SEM (cell line): Measurements from ENCODE around the gene TUBAL3.

- PRO-cap = no peak
Observed at GRCh38 chr10:3867240-3867941, 82.4 kb upstream of the KLF6 start.

- PRO-cap = no peak
Observed at GRCh38 chr10:3879145-3879788, 94.3 kb upstream of the KLF6 start.

DNA sequence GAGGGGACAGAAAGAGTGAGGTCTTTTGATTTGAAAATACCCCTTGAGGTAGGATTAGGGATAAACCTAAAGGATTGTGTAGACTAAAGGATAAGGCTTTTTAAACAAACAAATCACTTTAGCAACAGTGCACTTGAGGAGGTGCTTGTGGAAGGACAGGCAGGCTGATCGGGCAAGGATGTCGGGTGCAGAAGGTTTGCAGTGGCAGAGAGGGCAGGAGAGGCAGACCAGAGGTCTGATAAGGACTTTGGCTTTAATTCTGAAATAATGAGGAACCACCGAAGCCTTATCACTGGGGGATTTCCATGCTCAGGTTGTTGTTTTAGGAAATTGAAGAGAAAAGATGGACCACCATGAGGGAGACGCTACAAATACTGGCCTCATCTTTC is 119.4 kb upstream of the KLF6 start:
- PRO-cap = no peak

GRCh38 chr10:3906451-3907437 is 121.7 kb upstream of the KLF6 start:
- PRO-cap = no peak

DNA sequence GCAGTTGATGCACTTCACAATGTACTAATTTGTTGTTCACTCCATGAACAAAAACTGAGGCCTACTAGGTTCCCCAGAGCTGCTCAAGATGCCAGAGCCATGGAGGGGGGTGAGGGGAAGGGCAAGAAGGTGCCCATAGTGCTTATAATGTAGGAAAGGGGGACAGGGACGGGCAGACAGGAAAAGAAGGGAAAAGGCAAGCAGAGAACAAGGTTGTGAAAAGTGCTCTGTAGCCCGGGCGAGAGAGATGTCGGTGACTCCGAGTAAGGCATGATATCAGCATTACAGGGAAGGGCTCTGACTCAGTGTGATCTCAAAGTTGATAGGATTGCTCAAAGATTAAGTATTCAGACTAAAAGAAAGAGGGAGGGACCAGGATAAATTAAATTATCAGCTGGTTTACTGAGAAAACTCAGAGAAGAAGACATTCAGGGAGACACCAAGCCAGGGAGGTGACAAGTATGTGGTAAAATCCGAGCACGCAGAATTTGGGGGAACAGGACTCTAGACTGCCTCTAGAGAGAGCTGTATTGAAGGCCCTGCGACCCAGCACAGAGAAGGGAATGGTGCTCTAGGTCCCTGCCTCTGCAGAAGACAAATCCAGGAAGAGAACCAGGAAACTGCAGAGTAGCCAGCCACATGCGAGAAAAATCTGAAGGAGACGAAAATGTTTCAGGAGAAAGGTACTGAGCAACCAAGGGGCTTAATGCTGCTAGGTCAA is 157.7 kb upstream of the KLF6 start:
- PRO-cap = no peak

GRCh38 chr10:4081639-4082134 is 296.7 kb upstream of the KLF6 start:
- PRO-cap = no peak

GRCh38 chr10:4149081-4149915 is 364.3 kb upstream of the KLF6 start:
- PRO-cap = unidirectional peak, minus-strand start at chr10:4149444; unidirectional peak, minus-strand start at chr10:4149620

- PRO-cap = no peak
Observed at GRCh38 chr10:4315483-4315955, 510.5 kb upstream of the AKR1E2 start.

DNA sequence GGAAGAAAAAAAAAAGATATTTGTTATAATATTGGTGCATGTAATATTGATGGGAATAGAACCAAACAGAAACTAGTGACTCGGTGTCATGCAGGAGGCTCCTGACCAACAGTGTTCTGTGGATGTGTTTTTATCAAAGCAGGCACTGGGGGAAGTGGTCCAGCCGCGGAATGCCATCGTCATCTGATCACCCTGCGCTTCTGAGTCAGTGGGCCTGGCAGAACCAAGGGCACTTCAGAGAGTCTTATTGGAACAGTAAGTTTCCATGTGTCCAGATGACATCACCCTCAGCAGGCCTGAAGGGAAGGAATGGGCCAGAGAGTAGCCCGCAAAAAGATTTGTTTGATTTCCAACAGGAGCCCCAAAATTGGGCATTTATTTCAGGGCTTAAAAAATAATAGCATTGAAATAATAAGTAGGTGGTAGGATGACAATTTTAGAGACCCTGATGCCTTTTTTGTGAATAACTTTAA is 509.5 kb upstream of the AKR1E2 start:
- PRO-cap = no peak

DNA sequence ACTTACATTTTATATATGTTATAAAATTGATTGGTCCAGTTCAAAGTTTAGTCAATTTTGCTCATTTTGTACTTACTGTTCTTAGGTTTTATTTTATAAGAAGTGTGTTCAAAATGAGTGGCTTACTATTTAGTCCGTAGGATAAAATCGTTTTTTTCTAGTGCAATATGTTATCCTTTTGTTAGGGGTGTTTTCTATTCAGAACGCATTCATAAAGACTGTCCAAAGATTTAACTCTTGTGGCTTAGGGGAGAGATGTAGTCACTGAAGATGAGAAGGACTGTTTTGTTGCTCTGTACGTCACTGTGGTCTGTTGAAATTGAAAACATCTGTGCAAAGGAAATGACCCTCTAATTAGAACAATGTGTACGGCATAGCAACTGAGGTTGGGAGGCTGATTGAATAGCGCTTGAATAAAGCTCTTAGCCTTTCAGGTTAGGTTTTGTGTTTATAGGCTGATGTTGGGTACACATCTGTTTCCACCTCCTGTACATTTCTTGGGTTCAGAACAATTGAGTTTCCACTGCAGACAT is 453.5 kb upstream of the AKR1E2 start:
- PRO-cap = no peak

DNA sequence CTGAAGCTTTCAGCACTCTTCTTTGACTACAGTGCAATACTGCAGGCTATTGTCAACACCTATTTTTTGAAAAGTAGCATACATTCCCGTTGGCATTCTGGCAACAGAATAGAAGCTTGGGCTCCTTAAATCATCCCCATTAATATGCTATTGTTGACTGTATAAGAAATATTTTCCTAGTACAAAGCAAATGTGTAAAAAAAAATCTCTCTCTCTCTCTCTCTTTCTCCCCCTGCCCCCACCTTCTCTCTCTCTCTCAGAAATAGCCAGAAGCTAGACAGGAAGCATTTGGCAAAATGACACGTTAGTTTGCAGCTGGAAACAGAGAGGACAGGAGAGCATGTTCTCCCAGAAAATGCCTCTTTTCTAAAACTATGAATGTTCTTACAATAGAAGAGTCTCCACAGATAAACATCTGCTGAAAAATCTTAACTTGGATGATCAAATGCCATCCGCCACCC is 59.6 kb upstream of the AKR1E2 start:
- PRO-cap = no peak

- PRO-cap = no peak
Observed at GRCh38 chr10:4835574-4836209, 9.7 kb downstream of the AKR1E2 start.

- PRO-cap = no peak
Observed at GRCh38 chr10:4867389-4867995, 41.5 kb downstream of the AKR1E2 start.

DNA sequence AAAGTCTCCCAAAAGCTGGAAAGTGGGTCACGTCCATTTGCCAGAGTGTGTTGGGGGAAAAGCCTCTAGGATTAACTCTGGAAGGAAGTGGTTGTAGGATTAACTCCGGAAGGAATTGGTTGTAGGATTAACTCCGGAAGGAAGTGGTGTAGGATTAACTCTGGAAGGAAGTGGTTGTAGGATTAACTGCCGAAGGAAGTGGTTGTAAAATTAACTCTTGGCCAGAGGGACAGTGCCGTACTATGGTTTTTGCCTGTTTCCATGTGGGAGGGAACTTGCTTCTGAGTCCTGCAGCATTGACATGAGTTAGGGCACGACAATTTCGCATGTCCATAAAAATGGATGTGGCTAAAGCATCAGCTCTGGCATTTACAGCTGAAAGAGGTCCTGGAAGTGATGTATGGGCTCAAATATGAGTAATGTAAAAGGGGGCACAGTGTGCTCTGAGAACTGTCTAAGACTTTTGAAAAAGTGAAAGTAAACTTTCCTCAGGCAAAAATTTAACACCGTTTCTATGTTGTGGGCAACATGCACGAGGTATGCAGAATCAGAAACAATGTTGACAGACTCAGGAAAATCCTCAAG is 37.6 kb upstream of the AKR1C2 start:
- PRO-cap = no peak

GRCh38 chr10:5095234-5095570 is 988 bp downstream of the AKR1C3 start:
- PRO-cap = no peak

GRCh38 chr10:5095870-5096093 is 1.6 kb downstream of the AKR1C3 start:
- PRO-cap = no peak

GRCh38 chr10:5096094-5096527 is 1.9 kb downstream of the AKR1C3 start:
- PRO-cap = no peak

- PRO-cap = no peak
Observed at GRCh38 chr10:5404704-5405128, at the start of gene TUBAL3. Gene TUBAL3 (minus strand): TSS chr10:5404828.

GRCh38 chr10:5458229-5458478 is 41.2 kb downstream of the CALML5 start:
- PRO-cap = no peak

DNA sequence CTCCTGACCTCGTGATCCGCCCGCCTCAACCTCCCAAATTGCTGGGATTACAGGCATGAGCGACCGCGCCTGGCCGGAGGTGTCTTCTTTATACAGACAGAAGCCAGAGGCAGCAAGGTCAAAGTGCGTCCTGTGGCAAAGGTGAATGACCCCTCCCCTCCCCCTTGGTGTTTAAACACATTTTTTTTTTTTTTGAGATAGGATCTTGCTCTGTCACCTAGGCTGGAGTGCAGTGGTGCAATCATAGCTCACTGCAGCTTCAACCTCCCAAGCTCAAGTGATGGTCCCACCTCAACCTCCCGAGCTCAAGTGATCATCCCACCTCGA is 3.6 kb downstream of the CALML3 start:
- PRO-cap = no peak